Measurements from ENCODE around the genes RWDD3, PLPPR4 and FRRS1.

GRCh38 chr1:94382069-94382622 lies 36.0 kb upstream of the ABCD3 start:
- PRO-cap = no peak

DNA sequence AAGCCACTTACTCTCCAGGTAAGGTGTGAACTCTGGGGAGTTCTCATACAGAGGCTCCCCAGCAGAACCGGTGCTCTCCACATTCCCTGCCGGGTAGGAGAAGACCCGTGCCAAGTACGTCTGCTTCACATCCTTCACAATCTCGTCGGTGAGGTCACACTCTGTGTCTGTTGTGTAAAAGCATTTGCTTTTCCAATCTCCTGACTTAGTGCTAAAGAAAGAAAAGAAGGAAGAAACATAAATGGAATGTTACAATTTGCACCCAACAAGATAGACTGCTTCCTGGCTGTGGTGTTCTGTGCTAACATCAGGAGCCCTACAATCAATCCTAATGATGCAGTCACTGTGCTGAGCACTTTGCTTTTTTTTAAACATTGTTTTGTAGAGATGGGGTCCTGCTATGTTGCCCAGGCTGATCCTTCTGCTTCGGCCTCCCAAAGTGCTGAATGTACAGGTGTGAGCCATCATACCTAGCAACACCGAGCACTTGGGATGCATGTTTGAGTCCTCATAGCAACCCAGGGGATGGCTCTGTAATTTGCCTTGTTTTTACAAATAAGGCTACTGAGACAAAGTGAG lies 5.5 kb downstream of the F3 start:
- PRO-cap = no peak

DNA sequence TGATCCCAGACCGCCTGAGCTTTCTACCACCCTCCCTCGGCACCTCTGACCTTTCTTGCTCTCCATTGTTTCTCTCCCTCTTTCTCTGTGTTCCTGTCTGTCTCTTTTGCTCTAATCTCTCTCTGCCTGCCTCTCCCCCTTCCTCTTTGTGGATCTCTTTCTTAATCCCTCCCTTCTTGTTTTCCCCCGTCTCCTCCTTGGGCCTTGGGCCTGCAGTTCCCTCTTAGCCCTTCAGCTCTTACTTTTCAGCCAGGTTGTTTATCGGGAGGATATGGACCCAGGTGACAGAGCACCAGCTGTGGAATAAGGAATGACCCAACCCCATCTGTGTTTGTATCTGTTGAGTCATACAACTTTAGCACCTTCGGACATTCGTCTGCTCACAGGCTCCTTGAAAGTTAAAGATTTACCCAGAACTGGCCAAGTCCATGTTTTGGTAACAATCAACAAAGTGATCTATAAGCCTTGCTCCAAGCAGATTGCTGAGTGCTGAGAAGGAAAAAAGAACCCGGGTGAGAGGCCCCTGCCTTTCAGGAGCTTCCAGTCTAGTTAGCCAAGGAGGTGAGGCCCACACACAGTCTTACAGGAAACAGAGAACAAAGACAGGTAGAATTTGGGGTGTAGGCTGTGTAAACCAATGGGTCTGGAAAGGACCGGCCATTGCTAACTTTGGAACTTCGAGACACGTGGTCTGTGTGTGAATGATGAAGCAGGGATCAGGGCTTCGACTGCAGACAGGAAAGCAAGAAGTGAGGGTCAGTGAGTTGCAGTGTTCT lies 66.7 kb upstream of the F3 start:
- PRO-cap = no peak

DNA sequence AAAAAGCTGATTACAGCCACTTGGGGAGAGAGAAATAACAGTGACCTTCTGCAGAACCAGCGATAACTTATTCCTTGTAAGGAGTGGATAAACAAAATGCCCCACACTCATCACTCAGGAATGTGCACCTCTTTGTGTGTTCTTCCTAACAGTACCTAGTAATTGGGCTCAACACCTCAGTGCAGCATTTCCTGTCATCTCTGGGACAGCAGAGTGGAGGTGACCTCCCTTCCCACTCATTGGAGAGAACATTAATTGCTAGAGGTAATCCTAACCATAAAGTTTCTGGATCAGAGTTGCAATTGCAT lies 112.5 kb upstream of the F3 start:
- PRO-cap = no peak

- PRO-cap = no peak
Observed at GRCh38 chr1:94702194-94702645, 117.9 kb upstream of the SLC44A3 start.

DNA sequence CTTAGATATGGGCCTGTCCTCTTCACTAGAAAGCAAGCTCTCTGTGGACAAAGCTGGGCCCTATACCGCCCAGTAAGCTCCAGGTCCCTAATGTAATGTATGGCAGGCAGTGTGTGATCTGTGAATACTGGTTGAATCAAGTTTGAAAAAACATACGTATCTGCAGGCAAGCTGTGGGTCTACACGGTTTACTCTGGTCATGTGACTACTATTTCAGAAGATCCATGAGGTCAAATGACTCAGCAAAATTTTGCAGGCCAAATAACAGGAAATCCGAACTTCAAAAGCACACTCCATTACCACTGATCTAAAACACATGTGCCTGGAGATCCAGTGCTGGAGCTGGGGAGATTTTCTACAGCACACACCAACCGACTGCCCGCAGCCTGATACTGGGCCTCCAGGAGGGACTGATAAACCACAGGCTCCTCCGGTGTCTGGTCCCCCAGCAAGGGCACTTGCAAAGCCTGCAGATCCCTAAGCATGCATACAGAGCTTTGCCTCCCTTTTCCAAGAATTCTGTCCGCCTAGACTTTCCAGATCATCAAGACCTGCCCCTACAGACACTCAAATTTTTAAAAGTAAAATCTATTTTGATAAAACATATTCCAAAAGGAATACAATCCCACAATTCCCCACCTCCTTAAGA lies 64.4 kb upstream of the SLC44A3 start:
- PRO-cap = no peak

GRCh38 chr1:94795570-94795981 lies 24.6 kb upstream of the SLC44A3 start:
- PRO-cap = no peak

DNA sequence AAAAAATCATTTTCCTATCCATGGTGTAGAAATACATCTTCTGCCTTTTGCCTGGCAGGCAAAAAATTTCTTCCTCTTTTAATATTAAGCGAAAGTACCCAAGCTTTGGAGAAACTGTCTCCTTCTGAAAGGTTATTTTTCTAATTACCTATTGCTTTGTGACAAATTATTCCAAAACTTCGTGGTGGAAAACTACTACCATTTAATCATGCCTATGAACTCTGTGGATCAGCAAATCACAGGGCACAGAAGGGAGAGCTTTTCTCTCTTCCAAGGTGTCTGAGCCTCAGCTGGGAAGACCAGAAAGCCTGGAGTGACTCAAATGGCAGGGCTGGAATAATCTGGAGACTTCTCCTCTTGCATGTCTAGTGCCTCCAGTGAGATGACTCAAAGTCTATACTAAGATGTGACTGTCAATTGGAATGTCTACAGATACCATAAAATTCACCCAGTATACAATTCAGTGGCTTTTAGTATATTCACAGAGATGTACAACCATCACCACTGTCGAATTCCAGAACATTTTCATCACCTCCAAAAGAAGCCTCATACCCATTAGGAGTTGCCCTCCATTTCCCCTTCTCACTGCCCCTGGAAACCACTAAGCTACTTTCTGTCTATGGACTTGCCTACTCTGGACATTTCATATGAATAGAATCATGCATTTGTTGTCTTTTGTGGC lies 47.8 kb upstream of the CNN3 start:
- PRO-cap = no peak

GRCh38 chr1:95002512-95003050 lies 70.2 kb downstream of the ALG14 start:
- PRO-cap = no peak

DNA sequence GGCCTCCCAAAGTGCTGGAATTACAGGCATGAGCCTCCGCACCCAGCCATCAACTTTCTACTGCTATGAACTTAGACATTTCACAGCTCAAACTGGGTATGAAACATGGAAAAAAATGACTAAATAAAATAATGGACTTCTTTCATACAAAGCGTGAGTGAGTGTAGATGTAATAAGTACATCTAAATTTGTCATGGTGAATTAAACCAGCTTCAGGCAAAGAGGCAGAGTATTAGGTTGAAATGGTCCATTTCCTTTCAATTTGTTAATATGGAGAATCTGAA lies 49.4 kb downstream of the ALG14 start:
- PRO-cap = no peak

DNA sequence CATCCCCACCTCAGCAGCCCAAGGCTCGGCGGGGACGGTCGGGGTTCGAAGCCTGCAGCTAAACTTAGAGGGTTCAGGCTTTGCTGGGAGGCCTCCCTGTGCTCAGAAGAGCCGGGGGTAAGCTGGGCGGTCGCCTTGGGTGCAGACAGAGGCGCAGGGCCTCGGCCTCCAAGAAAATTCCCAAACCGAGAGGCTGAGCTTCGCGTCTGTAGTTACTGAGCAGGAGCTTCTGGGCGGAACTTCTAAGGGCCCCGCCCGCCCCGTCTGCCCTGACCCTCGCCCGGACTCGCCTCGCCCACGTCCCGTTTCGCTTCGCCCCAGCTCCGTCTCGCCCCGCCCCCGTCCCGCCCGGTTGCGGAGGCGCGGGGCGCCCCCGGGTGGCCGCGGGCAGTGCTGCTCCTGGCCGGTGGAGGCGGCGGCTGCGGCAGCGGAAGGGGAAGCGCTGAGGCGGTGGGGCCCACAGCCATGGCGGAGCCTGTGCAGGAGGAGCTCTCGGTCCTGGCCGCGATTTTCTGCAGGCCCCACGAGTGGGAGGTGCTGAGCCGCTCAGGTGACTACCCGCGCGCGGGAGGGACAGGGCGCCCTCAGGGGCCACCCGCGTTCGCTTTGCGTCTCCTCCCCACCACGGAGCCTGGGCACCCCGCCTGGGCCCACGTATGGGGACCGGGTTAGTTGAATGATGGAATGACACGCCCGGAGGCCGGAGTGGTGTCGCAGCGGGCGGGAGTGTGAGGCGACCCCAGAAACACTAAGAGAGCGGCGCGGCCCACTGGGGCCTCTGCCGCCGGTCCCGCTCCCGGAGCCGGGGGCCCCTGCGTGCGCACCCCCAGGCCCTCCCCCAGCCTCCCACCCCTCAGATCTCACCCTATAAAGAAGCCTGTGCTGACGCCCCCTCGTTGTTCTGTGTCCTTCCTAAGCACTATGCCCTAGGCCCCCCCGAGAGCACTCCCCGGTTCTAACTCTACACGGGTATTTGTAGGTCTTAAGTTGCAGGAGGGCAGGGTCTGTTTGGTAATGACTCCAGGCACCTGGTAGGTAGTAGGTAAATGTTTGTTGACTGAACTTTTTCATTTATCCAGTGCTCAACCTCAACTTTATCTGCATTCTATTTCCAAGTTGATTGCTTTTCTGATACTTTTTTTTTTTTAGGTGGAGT lies at the start of gene RWDD3:
Gene RWDD3, plus strand, starts transcription at position 445 of the 1,156 bp plus-strand sequence.
- PRO-cap = bidirectional peak, plus-strand start at position 445 of the sequence, minus-strand start at position 330 of the sequence

DNA sequence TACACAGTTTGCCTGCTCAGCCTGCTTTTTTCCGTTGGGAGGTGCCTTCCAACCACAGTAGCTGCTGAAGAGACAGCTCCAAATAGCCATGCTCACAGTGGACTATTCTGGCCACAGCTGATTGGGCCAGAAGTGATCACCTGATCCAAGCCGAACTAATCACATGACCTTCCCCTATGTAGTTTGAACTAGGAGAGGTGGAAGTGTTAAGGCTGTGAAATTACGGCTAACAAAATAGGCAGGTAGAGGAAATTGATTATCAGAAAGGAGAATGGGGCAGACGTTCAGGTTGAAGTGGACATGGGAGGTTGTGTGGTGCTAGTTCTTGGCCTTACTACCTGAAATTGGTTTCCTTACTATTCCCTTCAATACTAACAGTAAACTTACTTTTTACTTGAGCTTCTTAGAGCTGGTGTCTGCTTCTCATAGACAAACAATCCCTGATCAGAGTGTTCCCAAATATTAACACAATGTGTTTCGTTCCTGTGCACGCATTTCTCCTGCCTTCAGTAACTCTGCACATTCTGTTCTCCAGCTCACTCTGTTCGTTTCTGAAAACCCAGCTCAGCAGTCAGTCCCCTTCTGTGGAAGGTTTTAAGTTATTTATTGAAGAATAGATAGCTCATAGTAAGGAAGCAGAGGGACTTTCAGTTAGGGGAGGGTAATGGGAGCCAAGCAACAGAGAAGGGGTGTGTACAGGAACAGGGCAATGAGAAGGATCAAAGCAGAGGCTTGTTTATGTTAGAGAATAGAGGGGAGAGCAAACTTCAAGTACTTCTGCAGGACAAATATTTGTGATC lies 136.3 kb downstream of the RWDD3 start:
- PRO-cap = no peak

DNA sequence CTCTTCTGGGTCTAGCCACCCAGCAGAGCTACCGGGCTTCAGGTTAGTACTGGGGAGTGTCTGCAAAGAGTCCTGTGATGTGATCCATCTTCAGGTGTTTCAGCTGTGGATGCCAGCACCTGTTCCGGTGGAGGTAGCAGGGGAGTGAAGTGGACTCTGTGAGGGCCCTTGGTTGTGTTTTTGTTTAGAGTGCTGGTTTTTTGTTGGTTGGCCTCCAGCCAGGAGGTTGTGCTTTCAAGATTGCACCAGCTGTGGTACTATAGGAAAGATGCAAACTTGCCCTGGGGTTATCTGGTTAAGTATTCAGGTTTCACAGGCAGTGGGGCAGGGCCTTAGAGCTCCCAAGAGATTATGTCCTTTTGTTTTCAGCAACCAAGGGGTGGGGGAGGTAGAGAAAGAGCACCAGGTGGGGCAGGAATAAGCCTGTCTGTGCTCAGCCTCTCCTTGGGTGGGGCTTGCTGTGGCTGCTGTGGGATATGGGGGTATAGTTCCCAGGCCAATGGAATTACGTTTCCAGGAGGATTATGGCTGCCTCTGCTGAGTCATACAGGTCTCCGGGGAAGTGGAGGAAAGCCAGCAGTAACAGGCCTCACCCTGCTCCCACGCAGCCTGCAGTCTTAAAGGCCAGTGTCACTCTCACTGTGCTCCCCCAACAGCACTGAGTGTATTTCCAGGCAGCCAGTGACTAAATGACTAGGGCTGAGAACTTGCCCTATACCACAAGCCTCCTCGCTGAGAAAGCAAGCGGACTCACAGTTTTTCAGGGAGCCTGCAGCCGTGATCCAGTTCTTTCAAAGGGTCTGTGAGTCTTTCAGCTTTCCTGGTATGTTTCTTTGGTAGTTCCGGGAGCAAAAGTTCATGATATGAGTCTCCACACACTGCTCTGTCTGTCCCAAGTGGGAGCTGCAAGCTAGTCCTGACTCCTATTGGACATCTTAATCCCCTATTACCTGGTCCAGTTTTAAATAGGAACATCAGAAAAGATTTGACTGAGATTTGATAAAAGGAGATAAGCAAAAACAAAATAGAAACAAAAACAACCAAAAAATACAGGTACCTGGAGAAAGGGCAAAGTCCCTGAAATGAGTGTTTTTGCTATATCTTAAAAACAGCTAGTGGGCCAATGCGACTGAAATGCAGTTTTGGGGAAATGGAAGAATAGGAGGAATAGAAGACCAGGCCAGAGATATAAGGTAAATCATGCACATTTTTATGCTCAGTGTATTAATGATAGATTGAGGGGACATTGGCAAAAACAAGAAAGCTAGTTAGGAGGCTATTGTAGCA lies 508.8 kb downstream of the RWDD3 start:
- PRO-cap = no peak

- PRO-cap = no peak
Observed at GRCh38 chr1:97094076-97094673, 372.6 kb downstream of the PTBP2 start.

DNA sequence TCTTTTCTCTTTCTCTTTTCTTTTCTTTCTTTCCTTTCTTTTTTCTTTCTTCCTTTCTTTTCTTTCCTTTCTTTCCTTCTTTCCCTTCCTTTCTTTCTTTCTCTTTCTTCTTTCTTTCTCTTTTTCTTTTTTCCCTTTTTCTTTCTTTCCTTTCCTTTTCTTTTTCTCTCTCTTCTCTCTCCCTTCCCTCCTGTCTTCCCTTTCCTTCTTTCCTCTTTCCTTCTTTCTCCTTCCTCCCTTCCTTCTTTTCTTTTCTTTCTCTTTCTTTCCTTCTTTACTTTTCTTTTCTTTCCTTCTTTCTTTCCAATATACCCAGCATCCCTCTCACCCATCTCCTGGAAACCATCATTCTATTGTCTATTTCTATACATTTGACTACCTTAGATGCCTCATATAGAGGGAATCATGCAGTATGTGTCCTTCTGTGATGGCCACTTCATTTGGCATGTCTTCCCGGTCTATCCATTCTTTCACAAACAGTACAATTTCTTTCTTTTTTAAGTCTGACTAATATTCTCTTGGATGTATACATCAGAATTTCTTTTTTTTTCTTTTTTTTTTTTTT lies 391.1 kb downstream of the DPYD start:
- PRO-cap = no peak

DNA sequence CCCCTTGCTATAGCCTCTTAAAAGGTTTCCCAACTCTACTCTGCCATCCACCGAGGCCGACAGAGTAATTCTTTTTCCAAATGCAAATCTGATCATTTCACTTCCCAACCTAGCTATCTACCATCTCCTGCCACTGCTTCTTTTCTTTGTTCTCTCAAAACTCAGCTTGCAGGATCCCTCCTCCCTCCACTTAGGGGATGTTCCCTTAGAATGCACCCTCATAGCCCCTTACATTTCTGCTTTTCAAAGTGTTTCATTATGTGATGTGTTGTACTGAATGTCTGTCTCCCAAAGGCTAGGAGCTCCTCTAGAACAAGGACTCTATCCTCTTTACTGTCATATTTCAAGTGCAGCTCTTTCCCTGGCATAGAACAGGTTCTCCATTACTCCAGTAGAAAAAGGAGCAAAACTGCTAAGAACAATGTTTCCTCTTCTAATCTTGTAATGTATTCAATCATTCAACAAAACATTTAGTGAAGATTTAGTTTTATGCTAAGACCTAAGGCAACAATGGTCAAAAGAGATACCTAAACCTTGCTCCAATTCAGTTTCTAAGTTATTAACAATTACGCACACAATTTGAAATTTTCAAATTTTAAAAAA lies 270.8 kb downstream of the DPYD start:
- PRO-cap = no peak

DNA sequence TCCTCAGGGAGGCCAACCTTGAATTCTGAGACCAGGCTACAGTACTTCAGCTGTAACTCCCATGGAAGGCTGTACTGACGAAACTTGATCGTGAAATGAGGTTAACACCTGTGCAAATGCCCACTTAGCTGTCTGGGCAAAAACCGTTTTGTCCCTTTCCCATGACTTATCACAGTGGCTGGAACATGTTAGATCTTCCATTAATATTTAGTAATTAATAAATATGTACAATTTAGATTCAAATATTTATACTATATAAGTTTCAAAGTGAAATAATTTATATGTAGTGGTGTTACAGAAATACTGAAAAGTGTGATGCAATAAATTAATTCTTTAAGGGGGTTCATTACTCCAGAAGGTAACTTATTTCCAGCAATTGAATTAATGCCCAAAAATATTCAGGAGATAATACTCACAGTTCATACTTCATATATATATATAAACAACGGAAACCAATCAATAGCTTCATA lies 47.8 kb downstream of the DPYD start:
- PRO-cap = no peak

DNA sequence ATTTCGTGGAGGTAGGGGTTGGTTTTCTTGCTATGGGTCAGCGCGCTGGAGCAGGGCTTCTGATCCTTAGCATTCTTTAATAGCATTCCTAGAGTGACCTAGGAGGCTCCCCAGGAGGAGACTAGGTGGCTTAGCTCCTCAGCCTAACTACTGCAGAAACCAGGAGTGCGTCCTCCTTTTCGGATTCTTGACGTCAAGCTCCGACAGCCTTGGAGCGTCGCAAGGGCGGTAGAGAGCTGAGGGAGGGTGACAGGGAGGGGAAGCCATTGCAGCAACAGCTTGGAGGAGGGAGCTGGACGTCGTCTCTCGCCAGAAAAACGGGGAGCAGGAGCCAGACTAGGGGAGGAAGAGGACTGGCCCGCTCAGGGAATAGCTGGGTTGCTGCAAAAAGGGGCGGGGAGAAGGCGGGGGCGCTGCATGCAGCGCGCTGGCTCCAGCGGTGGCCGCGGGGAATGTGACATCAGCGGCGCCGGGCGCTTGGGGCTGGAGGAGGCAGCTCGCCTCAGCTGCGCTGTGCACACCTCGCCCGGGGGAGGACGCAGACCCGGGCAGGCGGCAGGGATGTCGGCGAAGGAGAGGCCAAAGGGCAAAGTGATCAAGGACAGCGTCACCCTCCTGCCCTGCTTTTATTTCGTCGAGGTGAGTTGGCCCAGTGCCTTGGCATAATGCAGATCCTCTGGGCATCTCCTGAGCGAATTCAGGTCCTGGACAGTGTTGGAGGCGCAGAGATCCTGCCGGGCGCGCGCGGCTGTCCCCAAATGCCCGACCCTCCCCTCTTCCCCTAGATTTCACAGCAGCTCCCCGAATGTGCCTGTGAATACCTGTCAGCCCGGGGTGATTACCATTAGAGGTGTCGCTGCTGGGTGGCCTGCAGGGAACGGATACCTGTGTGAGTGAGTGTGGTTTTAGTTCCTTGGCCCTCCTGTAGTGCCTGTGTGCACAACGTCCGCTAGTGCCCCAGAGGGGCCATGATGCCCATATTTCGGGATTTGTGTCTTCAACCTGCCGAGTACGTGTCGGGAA lies at the start of gene PLPPR4:
Gene PLPPR4, plus strand, starts transcription at position 460 of the 1,023 bp plus-strand sequence.
- PRO-cap = no peak

DNA sequence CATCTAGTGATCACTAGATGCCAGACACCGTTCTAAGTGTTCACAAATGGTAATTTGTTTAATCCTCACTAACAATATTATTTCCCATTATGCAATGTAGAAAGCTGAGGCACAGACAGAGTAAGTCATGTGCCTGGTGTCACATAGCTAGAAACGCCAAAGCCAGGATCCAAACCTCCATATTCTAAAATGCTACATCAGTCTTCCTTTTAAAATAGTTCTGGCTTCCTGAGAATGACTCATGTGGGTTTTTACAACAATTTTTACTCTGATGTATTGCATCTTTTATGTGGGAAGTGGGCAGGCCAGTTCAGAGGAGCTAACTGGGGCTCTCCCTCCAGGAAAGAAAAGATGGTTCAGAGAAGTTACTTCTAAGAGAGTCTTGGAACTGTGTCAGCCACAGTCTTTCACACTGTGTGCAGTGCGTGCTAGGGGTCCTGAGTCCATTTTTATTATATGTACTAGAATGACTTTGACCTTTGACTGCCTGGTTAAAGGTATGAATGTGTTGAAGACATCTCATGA lies 177.4 kb downstream of the PLPPR4 start:
- PRO-cap = no peak

DNA sequence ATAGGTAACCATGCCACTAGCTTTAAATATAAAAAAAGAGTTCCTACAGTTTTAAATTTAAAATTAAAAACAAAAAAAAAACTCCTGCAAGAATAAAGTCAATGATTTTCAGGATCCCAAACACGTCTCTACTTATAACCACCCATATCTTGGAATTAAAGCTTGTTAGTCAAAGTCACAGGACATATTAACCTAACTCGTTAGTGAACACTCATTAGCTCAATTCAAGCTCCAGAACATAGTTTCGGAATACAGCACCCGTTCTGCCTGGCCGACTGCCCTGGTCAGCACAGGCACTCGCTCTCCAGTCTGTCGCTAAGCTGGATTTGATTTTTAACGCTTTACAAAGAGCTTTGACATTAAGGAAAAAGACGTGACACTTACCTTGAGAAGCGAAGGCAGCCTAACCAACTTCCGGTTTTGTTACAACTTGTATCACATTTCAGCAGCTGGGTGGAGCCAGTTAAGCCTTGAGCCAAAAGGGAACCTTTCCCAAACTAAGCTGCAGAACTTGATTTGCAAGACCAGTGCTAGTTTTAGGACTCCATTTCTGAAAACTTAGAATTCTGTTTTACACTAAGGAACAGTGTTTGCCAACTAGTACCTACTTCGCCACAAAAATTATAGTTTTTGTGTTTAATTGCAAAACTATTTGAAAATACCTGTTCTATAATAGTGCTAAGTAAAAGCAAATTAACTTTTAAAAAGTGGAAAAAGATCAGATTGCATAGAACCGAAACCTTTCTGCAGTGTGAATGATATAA lies at the start of gene FRRS1:
Gene FRRS1, minus strand, starts transcription at position 413 of the 764 bp plus-strand sequence.
- PRO-cap = no peak

Data from natural killer cell (primary cell).